Bronchus fibroblast of lung (primary cell): ENCODE measurements around the genes MARCHF7 and PSMD14.

DNA sequence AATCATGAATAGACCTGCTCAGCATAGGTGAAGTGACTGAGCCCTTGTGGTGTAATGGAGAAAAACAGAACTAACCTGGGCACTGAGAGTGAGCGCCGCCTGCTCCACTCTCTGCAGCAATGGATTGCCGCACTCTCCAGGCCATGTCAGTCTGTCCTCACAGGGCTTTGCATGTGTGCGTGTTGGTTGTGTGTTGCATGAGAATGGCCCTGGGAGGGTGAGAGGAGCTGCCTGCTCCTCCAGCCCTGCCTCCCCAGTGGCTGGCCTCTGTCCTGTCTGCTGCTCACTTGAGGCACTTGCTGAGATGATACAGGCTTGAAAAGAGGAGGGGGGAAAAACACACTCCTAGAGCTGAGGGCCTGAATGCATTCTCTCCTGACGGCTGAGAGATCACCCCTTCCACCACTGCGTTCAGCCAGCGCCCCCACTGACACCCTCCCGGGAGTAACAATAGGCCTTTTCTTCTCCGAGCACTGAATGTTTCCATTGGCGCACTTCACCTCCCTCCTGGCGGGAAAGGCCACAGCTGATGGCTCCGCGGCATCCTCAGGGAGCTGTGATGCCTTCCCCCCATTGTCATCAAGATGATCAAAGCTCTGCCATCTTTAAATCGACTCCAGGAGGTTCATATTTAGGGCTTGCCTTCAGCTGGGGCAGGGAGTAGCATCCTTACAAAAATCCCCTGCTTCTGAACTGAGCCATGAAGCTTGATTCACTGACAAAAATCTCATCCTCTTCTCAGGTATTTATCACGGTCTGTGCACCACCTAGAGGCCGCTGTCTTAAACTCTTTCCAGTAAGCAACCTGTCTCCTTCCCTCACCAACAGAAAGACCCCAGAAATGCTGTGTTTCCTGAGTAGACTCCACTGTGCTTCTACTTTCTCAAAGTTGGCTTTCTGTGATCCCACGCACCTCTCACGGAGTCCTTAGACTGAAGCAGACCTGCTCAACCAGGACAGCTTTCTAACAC lies 49.8 kb upstream of the DAPL1 start:
- RAMPAGE, long total RNA = no peak

DNA sequence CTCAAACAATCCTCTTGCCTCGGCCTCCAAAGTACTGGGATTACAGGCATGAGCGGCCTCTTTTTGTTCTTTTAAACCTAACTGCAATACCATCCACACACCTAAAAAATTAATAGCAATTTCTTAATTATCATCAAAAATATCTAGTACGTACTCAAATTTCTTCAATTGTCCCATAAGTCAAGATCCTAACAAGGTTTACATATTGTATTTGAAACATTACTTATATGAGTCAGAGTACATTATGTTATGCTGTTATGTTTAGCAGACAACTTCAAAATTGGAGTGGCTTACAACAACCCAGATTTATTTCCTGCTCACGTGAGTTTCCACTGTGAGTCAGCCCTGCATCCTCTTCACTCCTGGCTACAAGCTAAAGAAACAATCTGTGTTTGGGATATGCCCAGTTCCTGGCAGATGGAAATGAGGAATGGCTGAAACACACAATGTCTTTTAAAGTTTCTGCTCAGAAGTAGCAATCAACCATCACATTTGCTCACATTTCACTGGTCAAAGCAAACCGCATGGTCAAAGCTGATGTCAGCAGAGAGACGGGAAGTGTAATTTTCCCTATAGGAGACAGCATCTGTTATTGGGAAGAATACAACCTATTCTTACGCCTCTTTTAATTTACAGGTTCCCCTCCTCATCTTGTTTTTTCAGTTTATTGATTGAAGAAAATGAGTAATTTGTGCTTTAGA lies 31.4 kb upstream of the TANC1 start:
- RAMPAGE, long total RNA = no peak

GRCh38 chr2:158967717-158968144 lies 709 bp upstream of the TANC1 start:
- RAMPAGE, long total RNA = no peak

GRCh38 chr2:159164468-159164955 lies 122.0 kb downstream of the WDSUB1 start:
- RAMPAGE, long total RNA = no peak

DNA sequence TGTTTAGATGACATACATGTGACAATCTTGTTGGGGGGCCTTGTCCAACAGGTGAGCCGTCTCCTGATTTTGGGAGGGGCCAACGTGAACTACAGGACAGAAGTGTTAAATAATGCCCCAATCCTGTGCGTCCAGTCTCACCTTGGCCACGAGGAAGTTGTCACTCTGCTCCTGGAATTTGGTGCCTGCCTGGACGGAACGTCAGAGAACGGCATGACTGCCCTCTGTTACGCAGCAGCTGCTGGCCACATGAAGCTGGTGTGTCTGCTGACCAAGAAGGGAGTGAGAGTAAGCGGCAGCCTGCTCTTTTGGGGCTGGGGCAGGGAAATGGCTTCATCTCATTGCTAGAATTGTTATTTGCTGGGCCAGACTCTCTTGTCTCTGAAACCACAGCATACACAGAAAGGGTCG lies 92.3 kb downstream of the WDSUB1 start:
- RAMPAGE, long total RNA = no peak

- RAMPAGE, long total RNA = no peak
Observed at GRCh38 chr2:159285899-159286266, 620 bp downstream of the WDSUB1 start.

GRCh38 chr2:159381407-159382044 lies 95.0 kb upstream of the WDSUB1 start:
- RAMPAGE, long total RNA = no peak

GRCh38 chr2:159711805-159712806 lies at the start of gene MARCHF7:
Gene MARCHF7 (plus strand): TSS chr2:159712506.
- RAMPAGE, long total RNA = start-site peak on the minus strand at chr2:159712339-159712442, 30 and 33 reads in 2 replicates; start-site peak on the plus strand at chr2:159712480-159712575, 707 and 381 reads in 2 replicates

DNA sequence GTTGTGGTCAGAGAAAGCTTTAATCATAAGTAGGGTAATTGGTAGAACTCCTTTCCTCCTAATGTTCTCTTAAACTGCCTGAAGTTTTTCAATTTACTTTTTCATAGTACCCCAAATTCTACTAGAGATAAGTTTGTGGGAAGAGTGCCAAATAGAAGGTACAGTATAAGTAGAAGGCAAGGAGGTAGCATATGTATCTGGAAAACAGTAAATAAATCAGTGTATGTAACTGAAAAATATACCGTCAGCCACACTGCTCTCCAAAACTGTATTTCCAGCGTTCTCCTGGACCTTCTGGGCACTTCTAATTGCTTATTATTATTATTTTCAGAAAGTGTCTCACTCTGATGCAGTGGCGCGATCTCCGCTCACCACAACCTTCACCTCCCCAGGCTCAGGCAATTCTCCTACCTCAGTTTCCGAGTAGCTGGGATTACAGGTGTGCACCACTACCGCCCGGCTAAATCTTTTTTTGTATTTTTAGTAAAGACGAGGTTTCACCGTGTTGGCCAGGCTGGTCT lies 6.4 kb downstream of the MARCHF7 start:
- RAMPAGE, long total RNA = no peak

GRCh38 chr2:159796889-159797334 lies 1.1 kb downstream of the CD302 start:
- RAMPAGE, long total RNA = no peak

DNA sequence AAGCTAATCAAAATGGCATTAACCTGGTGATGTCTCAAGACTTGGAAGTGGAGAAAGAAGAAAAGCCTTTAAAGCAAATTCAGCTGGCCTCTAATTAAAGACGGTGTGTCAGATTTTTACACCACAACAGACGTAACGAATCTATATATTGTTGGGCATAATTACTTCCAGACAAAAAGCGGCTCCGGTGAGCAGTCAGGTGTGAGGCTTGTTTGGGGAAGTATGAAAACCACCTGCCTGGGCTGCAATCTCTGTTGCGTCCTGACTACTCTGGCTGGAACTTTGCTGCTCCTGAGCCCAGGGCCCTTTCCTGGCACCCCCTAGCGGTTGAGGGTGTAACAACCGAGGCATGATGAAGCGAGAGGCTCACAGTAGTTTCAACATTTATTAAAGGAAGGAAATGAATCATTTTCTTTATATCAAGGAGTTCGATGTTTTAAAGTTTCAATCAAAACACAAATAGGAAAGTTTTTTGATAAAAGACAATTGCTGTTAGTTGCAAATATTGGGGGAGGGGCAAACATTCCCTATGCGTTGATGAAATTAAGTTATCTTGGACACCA lies 10.5 kb upstream of the ITGB6 start:
- RAMPAGE, long total RNA = no peak

DNA sequence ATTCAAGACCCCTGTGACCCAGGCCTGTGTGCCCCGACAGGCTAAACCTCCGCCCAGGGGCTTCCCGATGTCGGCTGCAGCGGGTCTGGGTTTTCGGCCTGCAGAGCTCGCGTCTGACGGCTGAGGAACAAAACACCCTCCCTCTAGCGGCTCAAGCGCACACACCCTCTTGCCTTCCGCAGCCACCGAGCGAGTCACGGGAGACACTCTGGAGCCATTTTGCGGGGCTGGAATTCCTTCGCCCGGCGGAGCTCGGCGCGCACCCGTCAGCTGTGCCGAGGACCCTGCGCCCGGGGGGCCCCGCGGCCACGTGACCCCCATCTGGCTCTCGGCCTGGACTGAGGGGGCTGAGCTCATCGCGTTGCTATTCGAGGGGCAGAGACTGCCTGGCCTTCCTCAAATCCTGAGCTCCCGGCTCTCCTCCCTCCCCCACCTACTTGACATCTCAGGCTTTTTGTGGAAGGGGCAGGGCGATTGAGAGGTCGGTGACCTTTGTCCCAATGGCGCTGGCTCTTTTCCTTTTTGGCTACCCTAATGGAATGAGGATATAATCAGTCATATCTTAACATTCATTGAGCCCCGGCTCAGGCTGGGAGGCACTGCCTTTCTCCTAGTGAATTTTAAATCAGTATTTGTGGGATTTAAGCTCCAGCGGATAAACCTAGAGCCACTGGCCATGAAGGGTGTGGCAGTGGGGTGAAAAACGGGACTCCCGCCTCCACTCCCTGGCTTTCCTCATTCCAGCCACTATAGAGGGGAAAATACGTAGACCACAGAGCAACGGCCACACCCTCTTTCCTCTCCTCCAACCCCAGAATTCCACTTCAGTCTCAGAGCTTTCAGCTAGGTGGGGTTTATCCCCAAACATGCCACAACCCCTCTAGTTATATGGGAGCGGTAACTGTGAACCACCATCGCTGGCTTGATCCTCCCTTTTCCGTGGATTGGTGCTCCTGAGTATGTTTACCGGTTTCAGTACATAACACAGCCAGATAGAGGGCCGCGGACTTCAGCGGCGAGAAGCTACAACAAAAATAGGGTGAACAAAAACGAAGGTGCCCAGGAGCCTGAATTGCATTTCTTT lies 70.3 kb upstream of the ITGB6 start:
- RAMPAGE, long total RNA = no peak

DNA sequence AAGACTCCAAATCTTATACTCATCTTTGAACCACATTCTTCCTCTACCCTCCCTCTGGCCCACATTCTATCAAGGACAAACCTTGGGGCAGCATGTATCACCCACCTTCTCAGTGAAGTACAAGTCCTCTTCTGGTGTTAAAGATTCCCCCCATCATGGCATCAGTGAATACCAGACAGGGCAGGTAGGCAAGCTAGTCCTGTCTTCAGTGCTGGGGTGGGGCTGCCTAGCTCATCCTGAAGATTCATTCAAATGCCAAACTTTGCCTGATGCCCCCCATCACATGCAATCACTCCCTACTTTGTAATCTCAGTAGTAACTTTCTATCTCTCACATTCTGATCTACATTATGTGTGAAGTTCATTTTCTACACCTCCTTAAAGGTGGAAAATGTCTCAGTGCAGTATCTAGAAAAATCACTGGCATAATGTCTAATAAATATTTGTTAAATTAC lies 138.1 kb downstream of the RBMS1 start:
- RAMPAGE, long total RNA = no peak

- RAMPAGE, long total RNA = no peak
Observed at GRCh38 chr2:160367106-160367564, 126.5 kb downstream of the RBMS1 start.

DNA sequence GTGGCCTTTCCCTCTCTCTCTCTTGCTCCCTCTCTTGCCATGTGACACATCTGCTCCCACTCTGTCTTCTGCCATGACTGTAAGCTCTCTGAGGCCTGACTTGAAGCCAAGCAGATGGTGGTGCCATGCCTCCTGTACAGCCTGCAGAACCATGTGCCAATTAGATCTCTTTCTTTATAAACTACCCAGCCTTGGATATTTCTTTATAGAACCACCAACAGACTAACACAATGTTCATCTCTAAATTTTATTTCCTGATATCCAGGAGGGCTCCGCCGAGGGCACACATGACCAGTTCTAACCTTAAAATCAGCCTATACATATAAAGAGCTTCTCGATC lies 108.7 kb downstream of the RBMS1 start:
- RAMPAGE, long total RNA = no peak

- RAMPAGE, long total RNA = no peak
Observed at GRCh38 chr2:160408515-160408925, 85.1 kb downstream of the RBMS1 start.

DNA sequence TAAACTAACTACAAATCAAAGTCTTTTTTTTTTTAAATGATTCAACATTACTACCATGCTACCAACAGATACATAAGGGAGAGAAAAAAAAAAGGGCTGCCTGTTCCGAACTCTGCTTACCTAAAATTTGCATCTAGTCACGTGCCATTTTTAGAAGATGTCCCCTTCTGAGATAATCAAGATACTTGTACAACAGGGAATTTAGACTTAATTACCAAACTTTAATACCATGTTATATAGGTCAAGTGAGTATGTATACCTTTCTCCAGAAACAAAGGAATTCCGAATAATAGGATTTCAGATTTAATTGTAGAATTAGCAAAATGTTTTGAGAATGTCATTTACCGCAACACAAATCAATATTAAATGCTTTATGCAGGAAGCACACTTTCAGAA lies 2.6 kb downstream of the RBMS1 start:
- RAMPAGE, long total RNA = no peak

- RAMPAGE, long total RNA = no peak
Observed at GRCh38 chr2:161139448-161139994, 20.7 kb upstream of the TANK start.

DNA sequence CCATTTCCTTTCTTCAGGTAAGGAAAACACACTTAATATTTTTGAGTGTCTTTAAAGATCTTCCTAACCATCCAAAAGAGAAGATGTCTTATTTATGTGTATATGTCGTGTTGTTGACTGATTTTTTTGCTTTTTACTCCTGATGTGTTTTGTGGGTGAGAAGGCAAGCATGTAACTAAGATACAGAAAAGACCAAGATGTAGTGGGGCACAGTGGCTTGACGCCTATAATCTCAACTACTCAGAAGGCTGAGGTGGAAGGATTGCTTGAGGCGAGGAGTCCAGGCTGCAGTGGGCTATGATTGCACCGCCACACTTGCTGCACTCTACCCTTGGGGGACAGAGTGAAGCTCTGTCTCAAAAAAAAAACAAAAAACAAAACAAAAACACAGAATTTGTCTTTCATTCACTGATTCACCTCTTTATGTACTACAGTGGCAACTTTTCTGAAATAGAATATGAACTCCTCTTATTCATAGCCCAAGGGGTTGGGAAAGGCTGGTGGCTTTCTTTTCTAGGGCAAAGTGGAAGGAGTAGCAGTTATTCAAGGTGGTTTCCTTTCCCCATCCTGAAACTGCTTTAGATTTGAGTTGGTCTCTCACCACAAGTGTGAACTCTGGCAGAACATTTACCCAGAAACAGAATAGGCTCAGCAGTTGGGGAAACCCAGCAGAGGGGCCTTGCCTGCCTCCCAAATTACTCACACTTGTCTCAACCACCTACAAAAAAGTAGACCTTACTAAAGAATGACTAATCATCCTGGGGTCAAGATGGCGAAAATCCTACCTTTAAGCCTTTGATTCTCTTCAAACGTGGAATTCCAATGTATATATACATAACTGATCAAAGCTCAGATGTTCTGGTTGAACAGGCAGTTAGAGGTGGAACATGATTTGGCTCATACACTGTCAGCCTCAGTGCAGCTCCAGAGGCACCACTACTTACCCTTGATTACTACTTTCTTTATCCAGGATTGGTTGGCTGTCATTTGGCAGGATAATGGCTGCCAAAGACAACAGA lies 6.5 kb downstream of the TANK start:
- RAMPAGE, long total RNA = no peak

- RAMPAGE, long total RNA = start-site peak on the plus strand at chr2:161308423-161308533, 1,050 and 725 reads in 2 replicates
Observed at GRCh38 chr2:161307949-161309064, at the start of gene PSMD14. Gene PSMD14 (plus strand): TSS chr2:161308425.